Neural cell (in vitro differentiated cells): ENCODE results near the genes SLFN12L, RASL10B, HEATR9, CCL15 and CCL4L2.

DNA sequence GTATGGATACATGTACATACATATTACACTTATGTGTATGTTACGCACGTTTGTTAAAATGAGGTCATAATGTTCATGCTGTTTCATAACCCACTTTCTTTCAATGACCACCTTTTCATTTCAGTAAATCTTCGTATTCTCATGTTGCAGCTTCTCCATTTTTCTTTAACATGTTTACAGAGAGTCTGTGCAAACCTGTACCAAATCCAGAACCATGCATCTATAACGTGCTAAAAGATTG, 1.2 kb upstream of the SLFN11 start:
- RAMPAGE, long total RNA, result no peak

DNA sequence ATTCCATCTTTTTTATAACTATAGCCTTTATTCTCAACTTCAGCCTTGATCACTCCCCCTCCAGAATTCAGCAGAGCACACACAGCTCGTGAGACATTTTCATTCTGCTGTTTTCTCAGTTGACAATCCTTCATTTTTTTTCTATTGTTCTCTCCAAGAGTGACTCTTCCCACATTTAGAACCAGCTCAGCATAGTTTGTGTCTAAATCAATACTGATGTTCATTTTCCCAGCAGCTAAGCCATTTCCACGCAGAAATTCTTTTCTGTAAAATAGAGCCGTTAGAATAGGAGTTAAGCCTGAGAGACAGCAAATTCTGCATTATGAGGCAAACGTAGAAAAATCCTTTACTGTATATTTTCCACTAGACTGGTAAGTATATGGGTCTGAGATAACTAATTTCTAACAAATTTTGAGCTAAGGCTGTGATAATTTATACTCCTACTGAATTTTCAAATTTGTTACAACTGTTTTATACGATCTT, 31.4 kb upstream of the SLFN13 start:
- RAMPAGE, long total RNA, result no peak

GRCh38 chr17:35531242-35531522, 6.3 kb downstream of the SLFN12L start:
- RAMPAGE, long total RNA, result no peak

- RAMPAGE, long total RNA, result no peak
These were observed at the start of gene SLFN12L for GRCh38 chr17:35537525-35537936. TSS of gene SLFN12L (minus strand) at chr17:35537678.

DNA sequence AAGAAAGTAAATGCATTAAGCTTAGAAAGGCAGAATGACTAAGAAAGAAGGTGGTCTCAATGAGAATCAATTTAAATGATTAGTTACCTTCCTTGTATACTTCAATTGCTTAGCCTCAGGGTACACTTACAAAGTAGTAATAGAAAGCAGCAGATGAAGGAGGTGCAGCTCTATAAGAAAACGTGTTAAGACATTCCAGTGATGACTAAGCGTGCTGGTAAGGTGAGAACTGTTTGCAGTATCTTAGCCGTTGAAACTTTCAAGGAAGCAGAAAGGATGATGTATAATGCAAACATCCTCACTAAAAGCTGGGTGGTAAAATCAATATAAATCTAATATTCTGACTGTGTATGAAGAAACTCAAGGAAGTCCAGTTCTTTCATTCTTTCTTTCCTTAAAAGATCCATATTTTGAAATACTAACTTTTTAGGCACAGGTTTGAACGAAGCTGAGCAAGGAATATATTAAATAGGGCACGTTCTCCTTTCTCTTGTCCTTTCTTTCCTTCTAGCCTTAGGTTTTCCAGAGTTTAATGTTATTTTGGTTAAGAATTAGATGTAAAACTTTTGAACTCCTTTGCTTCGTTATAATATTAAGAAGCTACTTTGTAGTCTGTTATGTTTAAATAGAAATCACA, 1.5 kb downstream of the AP2B1 start:
- RAMPAGE, long total RNA, result no peak

GRCh38 chr17:35607399-35608079, 20.4 kb downstream of the AP2B1 start:
- RAMPAGE, long total RNA, result no peak

DNA sequence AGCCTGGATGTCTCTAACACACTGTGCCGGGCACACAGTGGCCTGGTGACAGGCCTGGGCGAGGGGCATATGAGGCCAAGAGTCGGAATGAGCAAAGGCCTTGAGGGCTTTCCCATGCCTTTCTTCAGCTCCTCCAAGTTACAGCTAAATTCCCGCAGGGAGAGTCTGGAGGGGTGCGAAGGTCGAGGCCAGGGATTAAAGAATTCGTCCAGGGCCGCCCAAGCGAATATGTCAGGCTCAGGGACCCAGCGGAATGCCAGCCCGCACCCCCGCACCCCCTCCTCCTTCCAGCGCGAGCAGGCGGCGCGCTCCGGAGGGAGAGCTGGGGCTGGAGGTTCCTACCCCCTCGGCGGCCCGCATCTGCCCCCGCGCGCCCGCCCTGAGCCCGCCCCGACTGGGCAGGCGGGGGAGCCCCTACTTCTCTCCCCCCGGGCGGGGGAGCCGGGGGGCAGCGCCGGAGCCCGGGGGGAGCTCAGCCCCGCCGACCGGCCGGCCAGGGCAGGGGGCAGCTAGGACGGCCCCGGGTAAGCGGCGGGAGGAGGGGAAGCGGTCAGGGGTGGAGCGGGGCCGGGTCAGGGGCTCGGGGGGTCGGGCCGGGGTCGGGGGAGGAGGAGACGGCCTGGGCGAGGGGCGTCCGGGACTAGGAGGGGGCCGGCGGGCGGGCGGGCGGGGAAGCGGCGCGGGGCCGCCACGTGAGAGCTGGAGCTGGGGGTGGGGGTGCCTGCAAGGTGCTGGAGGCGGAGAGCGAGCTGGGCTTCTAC, at the start of gene RASL10B:
Gene RASL10B, plus strand, starts transcription at position 285 of the 761 bp plus-strand sequence.
- RAMPAGE, long total RNA, result no peak

GRCh38 chr17:35799966-35800419, 4.6 kb upstream of the MMP28 start:
- RAMPAGE, long total RNA, result no peak

DNA sequence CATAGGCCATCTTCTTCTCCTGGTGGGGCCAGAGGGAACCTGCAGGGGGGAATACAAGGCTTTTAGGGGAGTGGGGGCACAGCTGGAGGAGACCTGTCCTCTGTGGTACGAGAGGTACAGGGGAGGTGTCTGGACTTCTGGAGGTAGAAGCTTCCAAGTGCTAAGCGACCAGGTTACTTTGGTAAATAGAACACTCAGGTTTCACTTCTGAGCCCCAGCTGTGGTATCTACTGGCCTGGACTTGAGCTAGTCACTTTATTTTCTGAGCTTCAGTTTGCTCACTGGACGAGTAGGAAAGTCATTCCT, at the start of gene HEATR9:
Gene HEATR9, minus strand, starts transcription at position 159 of the 306 bp plus-strand sequence.
- RAMPAGE, long total RNA, result no peak

- RAMPAGE, long total RNA, result no peak
These were observed 20.2 kb upstream of the CCL5 start for GRCh38 chr17:35900337-35900765.

DNA sequence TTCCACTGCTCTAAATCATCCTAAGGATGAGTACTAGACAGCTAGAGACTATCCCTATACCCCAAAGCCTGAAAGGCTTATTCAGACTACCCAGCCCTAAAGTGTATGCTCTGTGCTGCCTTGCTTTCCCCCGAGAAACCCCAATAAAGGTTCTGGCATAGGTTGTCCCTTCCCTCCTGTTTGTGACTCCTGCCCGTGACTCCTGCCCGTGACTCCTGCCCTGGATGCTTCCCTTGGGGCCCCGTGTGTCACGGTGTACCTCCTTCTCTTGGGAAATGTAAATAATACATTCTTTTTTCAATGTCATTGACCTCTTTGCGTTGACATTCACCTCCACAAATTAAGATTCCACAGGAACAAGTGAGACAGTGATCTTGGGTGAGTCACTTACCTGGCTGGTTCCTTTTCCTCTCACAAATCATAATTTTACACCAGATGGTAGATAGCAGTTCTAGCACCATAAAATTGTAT, 682 bp downstream of the CCL15 start:
- RAMPAGE, long total RNA, result no peak

DNA sequence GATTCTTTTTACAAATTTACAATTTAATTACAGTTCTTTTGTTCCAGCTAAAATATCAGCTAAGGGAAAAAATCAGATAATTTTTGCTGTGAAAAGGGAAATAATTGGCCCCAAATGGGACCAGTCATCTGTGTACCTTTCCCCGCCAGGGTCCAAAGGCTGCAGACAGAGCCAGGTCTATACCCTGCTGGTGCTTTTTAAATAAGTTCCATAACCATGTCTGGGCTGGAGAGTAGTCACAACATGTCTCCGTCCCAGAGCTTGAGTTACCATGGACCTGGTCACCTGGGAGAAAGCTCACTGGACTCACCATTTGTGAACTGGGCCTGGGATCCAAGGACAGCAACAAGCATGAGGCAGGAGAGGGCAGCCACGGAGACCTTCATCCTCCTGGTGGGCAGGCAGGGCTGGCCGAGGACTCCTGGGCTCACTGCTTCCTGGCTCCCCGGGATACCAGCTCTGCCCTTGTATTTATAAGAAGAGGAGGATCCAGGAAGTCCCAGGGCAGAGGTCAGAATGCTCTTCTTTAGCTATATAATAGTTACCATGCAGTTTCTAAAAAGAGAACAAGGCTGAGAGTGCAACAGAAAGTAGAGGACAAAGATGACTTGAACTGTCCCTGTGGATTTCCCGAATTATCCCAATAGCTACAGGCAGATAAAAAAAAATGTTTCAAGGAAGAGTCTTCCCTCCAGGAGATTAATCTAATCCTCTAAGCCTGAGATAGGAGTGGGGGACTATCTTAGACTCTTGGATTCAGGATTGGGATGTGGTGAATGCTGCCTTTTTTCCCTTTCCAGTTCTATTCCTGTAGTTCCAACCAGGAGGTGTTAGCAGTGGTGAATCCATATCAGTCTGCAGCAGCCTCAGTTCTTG, at the start of gene CCL15:
Gene CCL15, minus strand, starts transcription at position 447 of the 876 bp plus-strand sequence.
- RAMPAGE, long total RNA, result no peak

- RAMPAGE, long total RNA, result no peak
These were observed 8.4 kb downstream of the CCL18 start for GRCh38 chr17:36072324-36073012.

DNA sequence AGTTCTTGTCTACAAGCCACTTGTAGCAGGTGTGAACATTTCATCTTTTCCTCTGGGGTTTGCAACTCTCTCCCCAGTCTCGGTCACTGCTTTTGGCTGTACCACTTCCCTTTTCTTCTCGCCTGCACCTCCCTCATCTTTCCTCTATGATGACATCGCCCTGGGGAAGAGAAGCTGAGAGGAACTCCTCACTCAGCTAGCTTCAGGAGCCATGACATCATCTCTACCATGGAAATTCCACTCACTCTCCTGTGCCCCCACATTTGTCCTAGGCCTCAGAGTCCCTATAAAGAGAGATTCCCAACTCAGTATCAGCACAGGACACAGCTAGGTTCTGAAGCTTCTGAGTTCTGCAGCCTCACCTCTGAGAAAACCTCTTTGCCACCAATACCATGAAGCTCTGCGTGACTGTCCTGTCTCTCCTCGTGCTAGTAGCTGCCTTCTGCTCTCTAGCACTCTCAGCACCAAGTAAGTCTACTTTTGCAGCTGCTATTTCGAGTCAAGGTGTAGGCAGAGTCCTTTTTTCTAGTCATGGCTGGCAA, at the start of gene CCL4L2:
Gene CCL4L2, plus strand, starts transcription at position 314 of the 542 bp plus-strand sequence.
- RAMPAGE, long total RNA, result no peak

DNA sequence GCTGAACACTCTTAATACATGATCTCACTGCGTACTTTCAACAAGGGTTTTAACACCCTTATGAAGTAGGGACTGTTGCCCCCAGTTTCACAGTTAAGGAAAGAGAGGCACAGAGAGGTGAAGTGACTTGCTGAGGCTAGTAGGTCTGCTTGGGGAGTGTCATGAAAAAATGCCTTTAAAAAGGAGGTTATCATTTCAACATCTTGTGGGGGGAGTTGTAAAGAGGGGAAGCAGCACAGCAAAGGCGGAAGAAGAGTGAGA, 2.1 kb downstream of the CCL4L2 start:
- RAMPAGE, long total RNA, result no peak

DNA sequence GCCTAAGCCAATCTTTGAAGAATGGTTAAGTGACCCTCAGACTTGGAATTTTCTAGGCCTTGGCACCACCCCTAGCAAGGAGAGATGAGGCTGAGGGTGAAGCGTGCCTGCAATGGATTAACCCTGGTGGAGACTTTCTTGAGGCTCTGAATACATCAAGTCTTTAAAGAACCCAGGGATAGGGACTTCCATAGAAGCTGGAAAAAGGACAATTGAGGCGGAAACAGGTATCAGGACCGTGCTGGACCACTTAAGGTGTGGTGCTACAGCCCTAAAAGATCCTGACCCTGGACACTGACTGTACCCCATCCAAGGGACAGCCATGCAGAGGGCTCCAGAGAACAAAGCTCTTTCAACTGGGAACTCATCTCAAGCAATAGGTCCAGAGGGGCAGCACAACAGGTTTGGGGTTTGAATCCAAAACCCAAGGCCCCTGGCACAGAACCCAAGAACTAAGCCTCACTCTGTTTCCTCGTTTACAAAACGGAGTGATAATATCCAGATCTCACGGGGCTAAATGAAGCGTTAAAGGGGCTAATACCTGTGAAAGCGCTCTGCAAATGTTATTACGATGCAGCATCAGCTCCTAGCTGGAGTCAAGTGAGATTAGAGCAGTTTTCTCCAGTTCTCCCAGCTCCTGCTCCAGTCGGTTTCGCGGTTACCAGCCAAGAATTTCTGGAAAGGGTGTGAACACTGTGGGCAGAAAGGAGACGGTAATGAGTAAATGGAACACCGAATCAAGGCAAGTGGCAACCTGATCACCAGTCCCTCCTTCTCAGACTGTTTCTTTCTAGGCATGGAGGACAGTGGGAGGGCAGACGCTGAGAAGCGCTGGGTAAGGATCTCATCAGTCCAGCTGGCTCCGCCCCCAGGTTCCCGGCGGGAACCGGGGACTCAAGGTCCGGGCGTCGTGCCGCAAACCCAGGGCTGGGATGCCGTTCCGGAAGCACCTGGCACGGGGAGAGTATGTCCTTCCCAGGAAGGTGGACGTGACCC, 958 bp downstream of the MYO19 start:
- RAMPAGE, long total RNA, result no peak

GRCh38 chr17:36550504-36551307, 6.0 kb downstream of the GGNBP2 start:
- RAMPAGE, long total RNA, result no peak

GRCh38 chr17:36568962-36569236, 22.8 kb upstream of the DHRS11 start:
- RAMPAGE, long total RNA, result no peak

DNA sequence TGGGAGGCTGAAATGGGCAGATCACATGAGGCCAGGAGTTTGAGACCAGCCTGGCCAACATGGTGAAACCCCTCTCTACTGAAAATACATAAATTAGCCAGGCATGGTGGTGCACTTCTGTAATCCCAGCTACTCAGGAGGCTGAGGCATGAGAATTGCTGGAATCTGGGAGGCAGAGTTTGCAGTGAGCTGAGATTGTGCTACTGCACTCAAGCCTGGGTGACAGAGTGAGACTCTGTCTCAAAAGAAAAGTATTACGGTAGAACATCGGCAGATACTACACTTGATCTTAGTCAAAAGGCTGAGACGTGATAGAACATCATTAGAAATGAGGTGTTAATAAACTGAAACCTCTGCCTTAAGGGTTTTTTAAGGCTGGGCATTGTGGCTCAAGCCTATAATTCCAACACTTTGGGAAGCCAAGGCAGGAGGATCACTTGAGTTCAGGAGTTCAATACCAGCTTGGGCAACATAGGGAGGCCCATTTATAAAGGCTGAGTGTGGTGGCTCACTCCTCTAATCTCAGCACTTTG, 20.8 kb upstream of the DHRS11 start:
- RAMPAGE, long total RNA, result no peak

DNA sequence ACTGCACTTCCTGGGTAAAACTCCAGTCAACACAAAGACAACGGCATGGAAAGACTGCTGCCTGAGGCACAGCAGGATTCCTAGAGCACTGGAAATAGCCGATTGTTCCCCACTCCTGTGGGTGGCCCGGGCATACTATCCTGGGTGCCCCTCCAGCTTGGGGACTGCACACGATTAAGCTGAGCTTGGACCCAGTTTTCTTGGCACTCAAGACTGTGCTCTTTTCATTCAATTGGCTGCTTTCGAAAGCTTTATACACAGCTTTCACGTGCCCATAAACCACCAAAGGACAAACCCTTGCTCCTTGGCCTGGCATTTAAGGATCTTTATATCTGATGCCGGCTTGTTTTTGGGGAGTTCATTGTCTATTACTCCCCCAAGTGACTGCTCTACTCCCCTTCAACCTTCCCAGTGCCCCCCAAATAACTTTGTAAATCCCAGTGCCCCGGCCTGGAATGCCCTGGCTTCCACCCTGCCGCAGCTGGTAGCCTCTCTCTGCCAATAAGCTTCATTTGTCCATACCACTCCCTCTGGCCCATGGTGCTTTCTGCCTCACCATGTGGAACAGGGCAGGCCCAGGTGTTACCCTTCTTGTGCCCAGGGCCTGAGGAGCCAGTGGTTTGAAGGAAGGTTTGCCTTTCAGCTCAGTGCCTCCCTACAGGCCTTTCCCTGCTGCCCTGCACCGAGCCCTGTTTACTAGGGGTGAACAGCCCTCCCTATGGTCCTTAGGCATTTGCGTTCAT, 134.1 kb downstream of the AATF start:
- RAMPAGE, long total RNA, result no peak